Left colon (tissue), 1 donor: ENCODE measurements around a stretch of chr7.

DNA sequence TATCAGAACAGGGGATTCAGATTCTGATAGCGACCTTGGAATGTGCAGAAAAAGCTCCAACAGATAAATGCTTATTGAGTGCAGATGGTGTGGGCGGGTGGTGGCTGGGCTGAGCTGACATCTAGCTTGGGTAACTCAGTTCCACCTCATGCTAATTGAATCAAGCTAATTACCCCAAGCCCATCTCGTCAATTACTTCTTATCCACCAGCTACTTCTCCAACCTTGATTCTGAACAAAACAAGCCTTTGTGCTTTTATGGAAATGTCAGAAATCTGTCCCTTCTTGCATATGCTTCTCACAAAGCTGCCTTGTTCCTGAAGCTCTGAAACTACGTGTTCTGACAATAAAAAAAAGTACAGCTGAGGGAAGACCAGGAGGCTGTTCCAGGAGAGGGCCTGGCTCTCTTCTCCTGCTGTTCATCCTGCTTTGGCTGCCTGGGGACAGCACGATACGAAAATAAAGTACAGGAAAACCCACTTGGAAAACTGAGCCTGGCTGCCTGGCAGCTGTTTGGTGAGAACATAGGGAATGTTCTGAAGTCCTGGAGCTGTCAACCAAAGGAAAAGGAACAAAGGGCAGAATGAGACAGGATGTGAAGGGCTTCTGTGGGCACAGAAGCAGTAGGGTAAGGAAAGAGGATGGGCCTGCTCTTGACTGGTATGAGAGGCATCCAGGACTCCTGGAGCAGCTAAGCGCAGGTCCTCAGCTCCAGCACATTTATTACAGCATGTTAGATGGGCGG lies 27.6 kb downstream of the STRA8 start:
- PRO-cap: no peak

DNA sequence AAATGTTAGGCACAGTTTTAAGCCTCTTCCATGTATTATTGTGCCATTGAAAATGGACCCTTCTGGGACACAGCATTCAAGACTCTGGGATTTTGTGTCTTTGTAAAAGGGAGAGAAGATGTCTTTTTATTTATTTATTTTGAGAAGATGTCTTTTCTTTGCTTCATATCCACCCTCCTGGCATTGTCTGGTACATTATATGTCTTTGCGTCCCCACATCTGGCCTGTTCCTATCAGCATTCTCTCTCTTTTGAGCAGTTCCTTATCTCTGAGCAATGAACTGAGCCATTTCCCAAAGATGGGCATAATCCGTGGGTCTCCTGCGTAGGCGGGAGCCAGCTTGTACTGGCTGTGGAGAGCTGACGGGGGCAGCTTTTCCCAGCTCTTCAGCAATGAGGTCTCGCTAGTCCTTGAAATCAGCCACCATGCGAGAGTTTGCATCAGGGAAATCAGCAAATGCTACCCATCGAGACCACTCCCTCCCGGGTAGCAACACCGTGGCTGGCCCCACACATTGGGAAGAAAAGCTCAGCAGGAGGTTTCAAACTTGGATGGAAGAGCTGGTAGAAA lies 51.8 kb upstream of the FAM180A start:
- PRO-cap: no peak

DNA sequence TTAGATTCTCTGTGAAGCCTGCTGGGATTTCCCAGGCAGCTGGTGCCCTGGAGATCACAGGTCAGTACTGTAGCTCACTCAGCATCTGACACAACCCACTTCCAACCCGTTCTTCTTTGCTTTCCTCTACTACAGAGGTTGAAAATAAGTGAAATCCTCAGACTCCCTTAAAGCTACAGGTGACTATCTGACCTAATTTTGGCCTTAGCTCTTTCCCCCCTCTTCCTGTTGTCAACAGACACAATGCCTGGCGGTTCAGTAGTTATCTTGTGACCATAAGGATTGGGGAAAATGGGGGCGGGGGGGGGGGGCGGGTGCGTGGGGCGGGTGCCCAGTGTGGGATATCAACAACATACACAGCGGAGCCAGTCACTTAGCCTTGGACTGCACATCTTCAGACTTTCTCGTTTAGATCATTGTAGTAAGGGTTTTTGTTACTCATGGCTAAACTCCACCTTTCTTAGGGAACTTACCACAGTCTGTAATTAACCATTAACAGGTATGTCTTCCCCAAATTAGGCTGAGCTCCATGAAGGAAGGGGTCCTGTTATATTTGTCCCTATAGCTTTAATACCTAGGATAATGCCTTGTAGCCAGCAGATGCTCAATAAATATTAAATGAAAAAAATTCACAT lies 37.8 kb downstream of the MTPN start:
- PRO-cap: no peak

- PRO-cap: no peak
Observed at GRCh38 chr7:136036870-136037373, 59.8 kb upstream of the MTPN start.

DNA sequence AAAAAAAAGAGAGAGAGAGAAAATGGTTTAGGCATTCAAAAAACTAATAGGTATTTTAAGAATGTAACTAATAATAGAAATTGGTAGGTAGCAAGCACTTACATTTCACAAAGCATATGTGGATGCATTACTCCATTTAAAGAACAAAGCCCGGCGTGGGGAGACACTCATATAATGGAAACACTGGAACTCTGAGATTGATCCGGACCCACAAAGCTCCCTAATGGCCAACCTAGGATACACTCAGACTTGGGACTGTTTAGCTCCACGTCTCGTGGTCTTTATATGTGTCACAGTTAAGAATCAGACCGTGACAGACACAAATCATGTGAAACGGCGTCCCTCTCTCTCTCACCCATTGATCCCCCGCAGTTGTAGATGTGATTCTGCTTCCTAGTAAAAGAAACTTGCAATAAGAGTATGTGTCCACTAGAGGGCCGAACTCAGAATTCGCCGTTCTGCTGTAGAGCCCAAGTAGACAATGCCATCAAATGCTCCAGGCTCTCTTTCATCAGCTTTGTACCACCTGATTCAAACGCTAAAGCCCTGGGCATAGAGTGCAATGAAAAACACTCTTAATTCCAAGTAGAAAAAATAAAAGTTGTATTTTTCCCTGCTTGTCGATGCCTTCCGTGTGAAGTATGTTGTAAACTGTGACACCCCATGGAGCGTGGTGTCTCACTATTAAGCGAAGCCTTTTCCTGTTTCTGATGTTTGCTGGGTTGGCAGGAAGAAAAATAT lies 429.0 kb upstream of the MTPN start:
- PRO-cap: no peak

DNA sequence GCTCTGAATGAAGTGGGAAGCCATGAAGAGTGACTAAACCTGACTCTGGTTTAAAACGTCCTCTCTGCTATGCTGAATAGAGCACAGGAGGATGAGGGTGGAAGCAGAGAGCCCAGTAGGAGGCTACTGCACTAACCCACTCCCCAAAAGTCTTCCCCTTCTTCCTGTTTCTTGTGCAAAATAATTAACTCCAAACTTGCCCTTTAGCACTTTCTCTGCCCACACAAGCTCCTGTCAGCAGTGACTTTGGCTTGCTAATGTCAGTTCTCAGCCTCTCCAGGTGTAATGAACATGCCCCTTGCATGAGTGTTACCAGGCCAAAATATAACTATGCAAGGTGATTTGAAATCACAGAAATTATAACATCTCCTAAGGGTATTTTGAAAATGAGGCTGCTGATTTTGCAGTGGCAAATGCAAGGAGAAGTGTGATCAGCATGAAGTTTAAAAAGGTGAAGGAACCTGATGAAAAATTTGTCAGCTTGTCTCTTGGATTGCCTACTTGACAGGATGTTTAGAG lies 3.8 kb upstream of the PTN start:
- PRO-cap: no peak

DNA sequence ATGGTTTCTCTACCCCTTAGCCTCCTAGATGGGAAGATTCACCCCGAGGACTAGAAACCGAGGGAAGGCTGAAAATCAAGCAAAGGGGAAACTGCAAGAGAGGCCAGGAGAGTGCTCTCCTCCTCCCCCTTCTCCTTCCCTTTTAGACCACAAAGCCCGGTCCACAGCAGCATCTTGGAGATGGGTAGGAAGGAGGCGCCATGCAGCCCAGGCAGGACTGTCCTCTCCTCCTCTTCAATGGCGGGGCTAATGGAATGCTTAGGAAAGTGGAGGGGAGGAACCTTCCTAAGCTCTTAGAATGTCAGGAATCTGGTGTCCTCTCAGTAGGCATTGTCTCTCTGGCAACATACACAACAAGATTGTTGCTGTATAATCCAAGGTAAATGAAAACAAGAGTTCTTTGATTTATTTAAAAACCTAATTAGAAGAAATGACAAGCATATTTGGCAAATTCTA lies 185.2 kb downstream of the DGKI start:
- PRO-cap: no peak

DNA sequence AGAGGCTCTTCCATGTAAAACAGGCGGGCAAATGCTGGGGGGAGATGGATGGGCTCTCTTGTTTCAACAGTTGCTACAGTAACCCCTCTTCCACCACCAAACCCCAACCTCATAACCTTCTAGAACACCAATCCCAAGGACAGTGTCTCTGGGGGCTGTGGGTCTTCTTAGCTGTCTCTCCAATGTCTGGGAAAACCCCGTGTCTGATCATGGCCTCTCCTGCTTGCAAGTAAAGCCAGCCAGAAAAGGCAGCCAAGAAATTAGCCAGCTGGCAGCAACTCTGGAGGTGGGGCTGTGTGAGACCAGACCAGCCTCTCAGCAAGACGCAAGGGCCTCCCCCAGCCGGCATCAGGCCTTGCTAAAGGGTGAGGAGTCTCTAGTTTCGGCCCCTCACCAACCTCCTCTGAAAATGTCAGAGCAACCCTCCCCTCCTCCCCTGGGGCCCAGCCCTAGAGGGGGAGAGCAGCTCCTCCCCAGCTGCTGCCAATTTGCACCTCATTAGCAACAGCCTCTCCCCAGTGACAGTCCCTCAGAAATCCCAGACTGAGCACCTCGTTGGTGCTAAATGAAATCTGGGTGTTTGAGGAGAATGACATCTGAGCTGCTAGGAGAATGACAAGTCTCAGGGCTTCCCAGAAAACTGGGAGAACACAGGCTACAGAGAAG lies 26.1 kb downstream of the DGKI start:
- PRO-cap: no peak

- PRO-cap: no peak
Observed at GRCh38 chr7:137871669-137872274, 25.0 kb upstream of the DGKI start.

DNA sequence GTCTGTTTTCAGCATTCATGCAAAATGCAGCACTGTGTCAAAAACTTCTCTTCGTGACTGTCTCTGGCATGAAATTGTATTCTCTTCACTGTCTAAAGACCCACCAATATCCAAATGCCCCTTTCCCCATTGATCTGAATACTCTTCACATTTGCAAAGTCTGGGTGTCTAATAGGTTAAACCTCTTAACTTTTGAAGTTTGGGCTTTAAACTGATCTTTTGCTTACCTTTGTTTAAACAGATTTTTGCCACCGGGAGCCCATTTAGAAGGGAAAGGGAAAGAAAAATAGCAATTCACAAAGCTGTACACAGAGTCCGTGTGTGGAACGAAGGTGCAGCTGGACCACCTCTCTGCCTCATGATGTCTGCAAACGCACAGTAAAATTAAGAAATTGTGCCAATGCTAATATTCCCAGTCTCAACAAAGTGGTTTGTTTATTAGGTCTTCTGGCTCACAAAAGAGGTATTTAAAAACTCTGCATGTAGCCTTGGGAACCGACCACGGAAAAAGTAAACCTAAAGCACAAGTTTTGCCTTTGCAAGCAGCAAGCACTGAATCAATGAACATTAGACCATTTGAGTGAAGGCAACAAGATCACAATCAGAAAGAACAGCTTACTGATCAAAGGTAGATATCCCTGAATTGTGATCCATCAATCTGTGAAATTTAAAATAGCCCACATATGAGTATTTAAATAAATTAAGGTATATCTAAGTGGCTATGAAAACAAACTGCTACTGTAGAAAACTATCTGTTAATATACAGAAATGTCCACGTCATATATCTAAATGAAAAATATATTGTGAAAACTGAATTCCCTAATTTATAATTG lies 57.7 kb downstream of the CREB3L2 start:
- PRO-cap: no peak

- PRO-cap: no peak
Observed at GRCh38 chr7:137953521-137954255, 48.2 kb downstream of the CREB3L2 start.

GRCh38 chr7:137987765-137988273 lies 14.1 kb downstream of the CREB3L2 start:
- PRO-cap: no peak

GRCh38 chr7:138169604-138170110 lies 93.4 kb downstream of the AKR1D1 start:
- PRO-cap: no peak

- PRO-cap: no peak
Observed at GRCh38 chr7:138309037-138309284, 151.1 kb upstream of the TRIM24 start.

DNA sequence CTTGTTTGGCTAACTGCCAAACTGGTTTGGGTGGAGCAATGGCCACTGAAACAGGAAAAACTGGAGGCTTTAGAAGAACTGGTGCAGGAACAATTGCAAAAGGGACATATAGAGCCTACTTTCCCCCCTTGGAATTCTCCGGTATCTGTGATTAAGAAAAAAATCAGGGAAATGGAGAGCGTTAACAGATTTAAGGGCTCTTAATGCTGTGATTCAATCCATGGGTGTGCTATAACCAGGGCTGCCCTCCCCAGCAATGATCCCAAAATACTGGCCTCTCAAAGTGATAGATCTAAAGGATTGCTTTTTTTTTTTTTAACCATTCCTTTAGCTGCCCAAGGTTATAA lies 117.9 kb upstream of the TRIM24 start:
- PRO-cap: no peak

DNA sequence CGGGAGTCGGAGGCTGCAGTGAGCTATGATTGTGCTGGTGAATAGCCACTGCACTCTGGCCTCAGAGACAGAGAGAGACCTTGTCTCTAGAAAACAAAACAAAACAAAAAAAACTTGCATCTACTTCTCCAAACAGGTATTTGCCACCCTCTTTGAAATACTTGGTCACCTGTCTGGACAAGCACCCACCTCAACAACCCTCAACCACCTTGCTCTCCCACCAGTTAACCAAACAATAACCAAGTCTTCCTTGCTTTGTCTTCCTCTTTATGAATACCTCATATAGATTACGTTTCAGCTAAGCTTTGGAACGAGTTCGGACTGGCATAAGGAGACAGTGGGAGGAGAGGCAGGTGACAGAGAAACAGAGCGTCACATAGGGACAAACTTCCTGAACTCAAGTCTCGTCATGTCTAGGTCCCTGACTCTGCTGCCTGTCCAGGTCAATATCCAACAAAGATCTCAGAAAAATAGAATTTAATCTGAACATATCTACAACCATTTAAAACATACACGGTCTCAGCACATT lies 26.1 kb upstream of the SVOPL start:
- PRO-cap: no peak

DNA sequence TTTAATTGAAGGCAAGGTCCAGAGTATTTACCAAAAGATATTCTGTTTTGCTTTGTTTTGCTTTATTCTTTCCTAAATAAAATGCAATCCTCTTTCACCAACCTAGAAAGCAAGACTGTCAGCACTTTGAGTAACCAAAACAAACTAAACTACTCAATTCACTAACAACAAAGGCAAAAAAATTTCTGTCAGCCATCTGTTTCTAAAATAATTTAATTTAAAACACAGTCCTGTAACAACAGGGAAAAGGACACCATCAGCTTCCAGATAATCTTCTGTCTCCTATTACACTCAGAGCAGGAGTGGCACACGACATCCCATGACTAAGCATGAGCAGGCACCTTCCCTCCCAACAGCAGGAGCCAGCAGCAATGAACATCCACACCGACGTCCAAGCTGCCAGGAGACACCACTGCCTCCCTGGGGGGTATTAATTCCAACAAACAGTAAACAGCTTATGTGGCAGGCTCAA lies 45.8 kb downstream of the KIAA1549 start:
- PRO-cap: no peak

GRCh38 chr7:138980436-138980761 lies 790 bp downstream of the KIAA1549 start:
- PRO-cap: no peak

- PRO-cap: no peak
Observed at GRCh38 chr7:139062199-139062896, 26.5 kb upstream of the ZC3HAV1L start.

GRCh38 chr7:139064530-139065716 lies 29.1 kb upstream of the ZC3HAV1L start:
- PRO-cap: no peak